Measurements from ENCODE around the genes SLC35A3 and PRMT6.

DNA sequence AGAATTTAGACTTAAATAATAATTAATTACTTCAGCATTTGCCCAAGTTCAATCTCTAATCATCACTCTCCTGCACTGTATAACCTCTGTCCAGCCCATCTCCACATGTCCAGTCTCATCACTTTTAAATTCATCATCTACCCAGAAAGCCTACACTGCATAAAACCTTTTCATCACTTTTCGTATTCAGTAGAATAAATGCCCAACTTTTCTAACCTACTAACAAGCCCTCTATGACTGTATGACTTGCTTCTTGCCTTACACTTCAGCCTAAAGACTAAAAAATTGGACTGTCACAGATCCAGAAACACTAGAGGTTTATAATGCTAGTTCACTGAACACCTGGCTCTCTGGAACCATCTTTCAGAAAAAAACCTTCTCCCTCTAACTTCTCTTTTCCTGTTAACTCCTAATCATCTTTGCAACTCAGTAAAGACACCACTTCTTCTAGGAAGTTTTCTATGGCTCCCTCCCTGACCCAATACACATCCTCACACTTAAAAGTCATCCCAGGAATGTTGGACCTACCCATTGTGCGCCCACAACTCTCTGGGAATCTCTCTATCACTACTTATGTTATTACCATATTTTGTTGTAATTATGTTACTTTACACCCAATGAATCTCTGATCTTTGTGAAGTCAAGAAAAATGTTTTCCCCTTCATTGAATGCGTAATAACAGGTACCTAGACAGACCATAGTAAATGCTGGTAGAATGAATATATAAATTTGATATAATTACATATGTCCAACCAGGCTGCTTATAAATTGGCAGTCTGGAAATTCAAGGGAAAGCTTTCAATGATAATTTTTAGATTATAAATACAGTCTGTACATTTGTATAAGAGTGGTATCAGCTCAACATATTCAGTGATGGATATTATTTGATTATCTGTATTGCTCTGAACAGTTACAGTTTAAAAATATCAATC is 262.0 kb downstream of the DPYD start:
- PRO-cap: no peak
- RAMPAGE, long total RNA, 3 experiments: start-site peak on the minus strand in 1 of 3 experiments, centred at position 570 of the sequence, 8 reads per replicate

GRCh38 chr1:98049436-98049754 is 128.6 kb upstream of the DPYD start:
- PRO-cap: no peak
- RAMPAGE, long total RNA, 3 experiments: no peak in any of the 3 experiments

DNA sequence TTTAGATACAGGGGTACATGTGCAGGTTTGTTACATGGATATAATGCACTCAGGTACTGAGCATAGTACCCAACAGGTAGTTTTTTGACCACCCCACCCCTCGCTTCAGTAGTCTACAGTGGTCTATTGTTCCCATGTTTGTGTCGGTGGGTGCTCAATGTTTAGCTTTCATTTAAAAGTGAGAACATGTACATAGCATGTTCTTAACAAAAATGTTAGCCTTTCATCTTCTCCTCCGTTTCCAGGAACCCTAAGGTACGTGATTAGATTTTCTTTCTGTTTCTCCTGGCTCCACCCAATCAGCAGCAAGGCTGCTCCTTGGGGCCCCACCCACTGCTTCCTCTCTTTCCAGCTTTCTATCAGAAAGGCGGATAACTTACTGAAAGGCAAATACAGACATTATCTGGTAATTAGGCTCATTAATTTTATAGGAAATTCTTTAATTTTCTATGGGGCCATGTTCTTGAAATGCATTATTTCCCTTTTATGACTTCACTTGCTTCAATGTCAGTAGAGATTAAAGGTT is 325.1 kb upstream of the SNX7 start:
- PRO-cap: no peak
- RAMPAGE, long total RNA, 3 experiments: no peak in any of the 3 experiments

GRCh38 chr1:99652613-99653311 is 6.8 kb downstream of the PALMD start:
- PRO-cap: no peak
- RAMPAGE, long total RNA, 3 experiments: no peak in any of the 3 experiments

GRCh38 chr1:99728417-99729142 is 37.9 kb downstream of the FRRS1 start:
- PRO-cap: unidirectional peak, minus-strand start at chr1:99728523
- RAMPAGE, long total RNA, 3 experiments: no peak in any of the 3 experiments

DNA sequence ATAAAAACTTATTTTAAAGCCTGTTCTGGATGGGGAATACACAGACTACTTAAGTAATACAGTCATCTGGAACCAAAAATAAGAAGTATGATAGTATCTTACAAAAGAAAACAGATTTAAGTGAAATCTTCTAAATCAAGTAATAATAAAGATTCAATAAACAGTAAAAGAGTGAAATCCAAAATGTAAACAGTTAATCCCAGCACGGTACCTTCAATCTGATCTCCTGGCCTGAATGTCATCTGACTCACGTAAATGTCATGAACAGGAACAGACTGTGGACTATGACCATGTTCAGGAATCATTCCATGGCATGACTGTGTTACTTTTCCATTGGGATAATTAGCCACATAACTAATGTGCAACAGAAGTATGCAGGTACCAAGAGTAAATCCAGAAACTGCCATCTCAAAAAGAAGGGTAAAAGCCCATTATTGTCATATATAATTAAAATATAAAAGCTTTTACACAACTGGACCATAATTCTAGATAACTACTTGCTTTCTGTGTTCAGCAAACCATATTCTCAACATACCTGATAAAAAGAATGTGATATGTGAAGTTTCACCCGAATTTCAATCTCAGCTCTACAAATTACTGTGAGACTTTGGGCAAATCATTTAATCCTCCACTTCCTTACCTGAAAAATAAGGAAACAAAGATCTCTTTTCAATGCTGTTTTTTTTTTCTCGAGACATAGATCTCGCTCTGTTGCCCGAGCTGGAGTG is 17.9 kb downstream of the FRRS1 start:
- PRO-cap: no peak
- RAMPAGE, long total RNA, 3 experiments: no peak in any of the 3 experiments

DNA sequence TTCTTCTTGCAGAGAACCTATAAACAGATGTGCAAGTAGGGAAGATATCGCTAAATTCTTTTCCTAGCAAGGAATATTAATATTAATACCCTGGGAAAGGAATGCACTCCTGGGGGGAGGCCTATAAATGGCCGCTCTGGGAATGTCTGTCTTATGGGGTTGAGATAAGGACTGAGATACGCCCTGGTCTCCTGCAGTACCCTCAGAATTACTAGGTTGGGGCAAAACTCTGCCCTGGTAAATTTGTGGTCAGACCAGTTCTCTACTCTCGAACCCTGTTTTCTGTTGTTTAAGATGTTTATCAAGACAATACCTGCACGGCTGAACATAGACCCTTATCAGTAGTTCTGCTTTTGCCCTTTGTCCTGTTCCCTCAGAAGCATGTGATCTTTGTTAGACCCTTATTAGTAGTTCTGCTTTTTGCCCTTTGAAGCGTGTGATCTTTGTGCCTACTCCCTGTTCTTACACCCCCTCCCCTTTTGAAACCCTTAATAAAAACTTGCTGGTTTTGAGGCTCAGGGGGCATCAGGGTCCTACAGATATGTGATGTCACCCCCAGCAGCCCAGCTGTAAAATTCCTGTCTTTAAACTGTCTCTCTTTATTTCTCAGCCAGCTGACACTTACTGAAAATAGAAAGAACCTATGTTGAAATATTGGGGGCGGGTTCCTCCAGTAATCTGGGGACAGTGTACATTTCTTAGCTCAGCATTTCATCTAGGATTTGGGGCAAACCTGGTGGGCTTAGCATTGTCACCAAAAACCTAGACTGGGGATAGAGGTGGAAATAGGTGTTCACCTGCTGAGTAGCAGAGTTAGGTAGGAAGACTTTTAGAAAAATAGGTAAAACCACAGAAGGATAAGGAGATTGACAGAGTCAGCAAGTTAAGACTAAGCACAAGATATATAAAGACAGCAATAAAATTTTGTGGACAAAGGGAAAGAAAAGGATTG is 7.4 kb downstream of the FRRS1 start:
- PRO-cap: no peak
- RAMPAGE, long total RNA, 3 experiments: no peak in any of the 3 experiments

DNA sequence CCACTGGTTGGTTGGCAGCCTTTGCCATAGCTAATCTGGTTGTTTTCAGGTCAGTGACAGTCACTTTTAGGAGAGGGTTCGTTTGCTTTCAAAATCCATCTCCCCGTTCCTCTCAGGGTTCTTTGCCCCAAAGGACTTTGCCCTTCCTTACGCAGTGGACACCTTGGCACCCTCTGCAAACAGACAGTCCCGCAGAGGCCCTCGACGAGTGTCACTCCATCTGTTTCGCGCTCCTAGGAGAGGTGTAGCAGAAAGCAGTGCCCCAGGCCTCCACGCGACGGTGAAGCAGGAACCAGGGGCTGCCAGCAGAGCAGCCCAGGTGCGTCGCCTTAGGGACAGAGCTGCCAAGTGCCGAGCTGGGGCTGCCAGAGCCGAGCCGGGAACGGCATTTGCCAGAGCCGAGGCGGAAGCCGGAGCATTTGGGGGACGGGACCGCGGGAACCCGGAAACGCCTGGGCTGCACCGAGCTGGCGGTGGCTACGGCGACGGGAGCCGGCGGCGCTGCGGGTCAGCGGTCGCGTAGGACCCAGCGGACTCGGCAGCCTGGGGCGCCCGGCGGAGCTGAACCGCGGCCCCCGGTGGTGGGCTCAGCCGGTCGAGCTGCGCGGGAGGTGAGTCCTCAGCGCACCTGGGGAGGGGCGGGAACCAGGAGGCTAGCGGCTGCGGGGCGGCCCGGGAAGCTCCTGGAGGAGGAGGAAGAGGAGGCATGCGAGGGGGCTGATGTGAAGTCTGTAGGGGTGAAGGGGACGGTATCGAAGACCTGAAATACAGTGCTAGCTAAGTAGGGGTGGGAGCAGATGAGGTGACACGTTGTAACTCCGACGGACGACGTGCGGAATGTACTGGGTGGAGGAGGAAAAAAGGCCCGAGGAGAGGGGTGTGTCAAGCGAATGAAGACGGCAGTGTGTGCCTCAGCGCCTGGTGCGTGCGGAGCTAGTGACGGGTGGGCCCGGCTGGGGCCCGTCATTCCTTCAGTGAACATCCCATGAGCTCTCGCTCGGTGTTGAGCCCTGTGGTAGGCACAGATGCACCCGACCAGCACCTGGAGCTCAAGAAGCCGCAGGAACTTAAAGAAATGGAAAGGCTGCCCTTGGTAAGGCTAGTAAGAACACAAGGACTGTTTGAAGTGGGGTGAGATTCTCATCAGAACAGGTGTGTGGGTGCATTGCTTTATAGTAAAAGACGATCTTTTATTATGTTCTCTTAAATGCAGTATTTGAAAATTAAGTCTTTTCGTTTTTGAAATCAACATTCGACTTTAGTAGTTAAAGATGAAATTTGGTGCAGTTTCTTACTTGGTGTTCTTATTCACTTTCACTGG is at the start of gene SLC35A3:
TSS of gene SLC35A3 (plus strand) at position 445 of the 1,321 bp plus-strand sequence.
- PRO-cap: unidirectional peak, plus-strand start at position 462 of the sequence
- RAMPAGE, long total RNA, 3 experiments: start-site peak on the plus strand in 2 of 3 experiments, centred at positions 487 to 507 of the sequence, 26 to 203 reads per replicate; start-site peak on the minus strand in 3 of 3 experiments, centred at positions 371 to 390 of the sequence, 10 to 21 reads per replicate

GRCh38 chr1:100037441-100037850 is 449 bp upstream of the MFSD14A start:
- PRO-cap: no peak
- RAMPAGE, long total RNA, 3 experiments: no peak in any of the 3 experiments

GRCh38 chr1:100038229-100039079 is 559 bp downstream of the MFSD14A start:
- PRO-cap: bidirectional peak, plus-strand start at chr1:100038806, minus-strand start at chr1:100038834
- RAMPAGE, long total RNA, 3 experiments: no peak in any of the 3 experiments

DNA sequence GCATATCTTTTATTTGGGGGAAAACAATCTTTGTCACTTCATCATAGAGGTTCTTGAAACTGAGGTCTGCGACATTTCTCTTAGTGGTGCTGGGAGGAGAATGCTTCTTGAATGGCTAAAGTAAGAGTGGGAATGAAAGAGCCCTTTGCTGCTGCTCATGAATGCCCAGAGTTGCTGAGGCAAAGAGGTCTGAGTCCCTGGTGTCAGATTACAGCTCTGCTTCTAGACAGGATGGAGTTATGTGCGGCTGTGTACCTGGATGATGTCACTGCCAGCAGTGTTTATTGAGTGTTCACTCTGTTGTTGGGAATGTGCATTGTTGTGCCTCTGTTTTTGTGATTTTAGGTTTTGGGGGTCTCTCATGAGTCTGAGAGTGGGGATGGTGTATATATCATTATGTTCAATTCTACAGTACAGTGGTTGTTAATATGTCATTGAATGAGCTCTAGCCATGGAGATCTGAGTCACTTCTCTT is 2.6 kb downstream of the CDC14A start:
- PRO-cap: no peak
- RAMPAGE, long total RNA, 3 experiments: no peak in any of the 3 experiments

GRCh38 chr1:100452601-100453142 is 85.3 kb upstream of the GPR88 start:
- PRO-cap: no peak
- RAMPAGE, long total RNA, 3 experiments: no peak in any of the 3 experiments

DNA sequence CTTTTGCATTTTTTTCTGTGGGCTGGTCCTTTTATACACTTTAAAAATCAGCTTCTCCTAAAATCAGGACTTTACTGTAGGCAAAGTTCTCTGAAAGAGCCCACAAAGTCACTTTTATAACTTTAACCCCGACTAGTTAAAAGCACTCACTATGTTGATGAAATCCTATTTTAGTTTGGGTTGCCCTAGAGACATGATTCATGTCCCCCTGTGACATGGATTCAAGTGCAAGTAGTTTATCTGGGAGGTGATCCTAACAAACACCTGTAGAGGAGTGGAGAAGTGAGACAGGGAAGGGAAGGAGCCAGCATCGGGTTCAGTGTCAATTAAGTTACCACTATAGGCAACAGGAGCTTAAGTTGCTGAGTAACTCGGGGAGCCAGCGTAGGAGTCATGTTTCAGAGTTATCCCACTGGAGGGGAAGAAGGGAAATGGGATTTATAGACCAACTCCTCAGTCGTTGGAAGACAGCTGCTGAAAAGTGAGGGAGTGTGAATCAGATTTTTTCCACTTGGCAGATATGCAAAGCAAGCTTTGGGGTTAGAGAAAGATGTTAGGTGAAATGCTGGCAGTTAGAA is 54.8 kb downstream of the SLC30A7 start:
- PRO-cap: no peak
- RAMPAGE, long total RNA, 3 experiments: no peak in any of the 3 experiments

- PRO-cap: no peak
- RAMPAGE, long total RNA, 3 experiments: no peak in any of the 3 experiments
These were observed 43.2 kb upstream of the S1PR1 start for GRCh38 chr1:101193549-101194112.

DNA sequence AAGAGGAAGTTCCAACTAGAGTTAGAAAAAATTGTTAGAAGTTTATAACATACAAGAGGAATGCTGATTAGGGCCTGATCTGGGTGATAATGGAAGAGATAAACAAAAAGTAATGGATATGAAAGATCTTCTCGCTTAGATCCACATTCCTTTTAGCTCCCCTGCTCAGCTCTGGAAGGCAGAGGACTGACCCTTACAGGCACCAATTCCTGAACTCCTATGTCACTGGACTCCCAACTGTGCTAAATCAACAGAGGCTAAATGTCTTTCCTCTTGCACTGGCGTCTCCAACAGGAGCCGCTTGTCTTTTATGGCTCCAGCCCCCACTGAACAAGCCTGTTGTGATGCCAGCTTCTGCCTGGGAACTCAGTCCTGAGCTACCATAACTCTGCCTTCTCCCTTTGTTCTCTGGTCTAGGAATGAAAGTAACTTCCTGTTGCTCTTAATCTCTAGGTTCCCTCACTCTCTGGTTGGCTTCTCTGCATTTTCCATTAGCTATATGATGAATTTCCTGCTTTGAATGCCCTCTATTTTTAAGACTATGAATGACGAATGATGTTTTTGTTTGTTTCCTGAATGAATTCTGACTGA is 142.1 kb upstream of the COL11A1 start:
- PRO-cap: no peak
- RAMPAGE, long total RNA, 3 experiments: no peak in any of the 3 experiments

DNA sequence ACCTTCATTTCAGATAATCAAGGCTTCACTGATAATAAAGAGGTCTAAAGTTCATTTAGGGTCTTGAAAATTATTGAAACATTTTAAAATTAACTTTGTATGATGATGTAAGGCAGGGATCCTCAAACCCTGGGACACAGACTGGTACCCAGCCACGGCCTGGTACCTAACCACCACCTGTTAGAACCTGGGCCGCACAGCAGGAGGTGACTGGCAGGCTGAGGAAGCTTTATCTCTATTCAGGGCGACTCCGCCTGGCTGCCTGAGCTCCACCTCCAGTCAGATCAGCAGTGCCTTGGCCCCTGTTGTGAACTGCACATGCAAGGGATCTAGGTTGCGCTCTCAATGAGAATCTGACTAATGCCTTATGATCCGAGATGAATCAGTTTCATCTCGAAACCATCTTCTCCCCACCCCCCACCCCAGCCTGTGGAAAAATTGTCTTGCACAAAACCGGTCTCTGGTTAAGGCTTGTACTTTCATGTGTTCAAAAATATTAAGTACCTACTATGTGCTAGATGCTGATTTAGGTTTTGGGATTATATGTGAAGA is 4.2 kb downstream of the RNPC3 start:
- PRO-cap: no peak
- RAMPAGE, long total RNA, 3 experiments: no peak in any of the 3 experiments

DNA sequence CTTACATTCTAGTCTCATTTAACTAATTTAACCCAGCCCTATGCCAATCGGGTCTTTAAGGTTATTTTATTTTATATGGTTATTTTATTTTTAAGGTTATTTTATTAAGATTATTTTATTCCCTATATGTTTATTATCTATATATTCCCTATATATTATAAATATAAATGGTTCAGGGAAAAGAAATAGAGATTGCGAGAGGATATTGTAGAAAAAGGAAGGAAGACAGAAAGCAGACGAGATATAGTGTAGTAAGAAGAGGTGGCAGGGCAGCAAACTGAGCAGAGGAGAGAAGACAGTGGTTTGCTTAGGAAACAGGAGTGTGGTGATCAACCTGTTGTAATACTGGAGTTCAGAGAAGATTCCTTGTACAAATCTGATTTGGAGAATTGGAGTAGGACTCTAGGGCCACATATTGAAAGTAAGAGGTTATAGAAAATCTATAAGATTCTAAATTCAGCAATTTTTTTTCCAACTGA is 9.8 kb upstream of the AMY2B start:
- PRO-cap: bidirectional peak, plus-strand start at position 272 of the sequence, minus-strand start at position 279 of the sequence
- RAMPAGE, long total RNA, 3 experiments: no peak in any of the 3 experiments

GRCh38 chr1:103969477-103969748 is 219.7 kb downstream of the AMY1C start:
- PRO-cap: no peak
- RAMPAGE, long total RNA, 3 experiments: no peak in any of the 3 experiments

DNA sequence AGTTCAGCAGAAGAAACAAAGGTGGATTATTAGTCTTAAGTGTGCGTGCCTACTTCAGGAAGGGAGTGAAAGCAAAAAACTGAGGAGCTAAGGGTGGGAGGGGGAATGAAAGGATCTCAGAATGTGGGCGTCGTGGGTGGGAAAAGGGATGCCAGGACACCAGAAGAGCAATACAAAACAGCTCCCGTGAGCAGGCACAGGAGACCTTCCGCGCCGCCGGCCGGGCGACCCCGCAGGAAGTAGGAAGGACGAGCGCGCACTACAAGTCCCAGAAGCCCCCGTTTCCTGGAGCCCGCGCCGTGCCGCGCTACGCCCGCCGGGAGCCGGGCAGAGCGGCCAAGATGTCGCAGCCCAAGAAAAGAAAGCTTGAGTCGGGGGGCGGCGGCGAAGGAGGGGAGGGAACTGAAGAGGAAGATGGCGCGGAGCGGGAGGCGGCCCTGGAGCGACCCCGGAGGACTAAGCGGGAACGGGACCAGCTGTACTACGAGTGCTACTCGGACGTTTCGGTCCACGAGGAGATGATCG is at the start of gene PRMT6:
TSS of gene PRMT6 (plus strand) at position 300 of the 525 bp plus-strand sequence.
- PRO-cap: bidirectional peak, plus-strand start at position 310 of the sequence, minus-strand start at position 221 of the sequence
- RAMPAGE, long total RNA, 3 experiments: start-site peak on the plus strand in 3 of 3 experiments, centred at positions 307 to 331 of the sequence, 6 to 17 reads per replicate

- PRO-cap: no peak
- RAMPAGE, long total RNA, 3 experiments: start-site peak on the plus strand in 1 of 3 experiments, at chr1:107058087-107058151 at its widest, 7 reads per replicate
These were observed 1.6 kb downstream of the PRMT6 start for GRCh38 chr1:107058056-107058579.

All from subcutaneous adipose tissue (tissue), 3 donors.